ENCODE data around the gene ZHX3.

DNA sequence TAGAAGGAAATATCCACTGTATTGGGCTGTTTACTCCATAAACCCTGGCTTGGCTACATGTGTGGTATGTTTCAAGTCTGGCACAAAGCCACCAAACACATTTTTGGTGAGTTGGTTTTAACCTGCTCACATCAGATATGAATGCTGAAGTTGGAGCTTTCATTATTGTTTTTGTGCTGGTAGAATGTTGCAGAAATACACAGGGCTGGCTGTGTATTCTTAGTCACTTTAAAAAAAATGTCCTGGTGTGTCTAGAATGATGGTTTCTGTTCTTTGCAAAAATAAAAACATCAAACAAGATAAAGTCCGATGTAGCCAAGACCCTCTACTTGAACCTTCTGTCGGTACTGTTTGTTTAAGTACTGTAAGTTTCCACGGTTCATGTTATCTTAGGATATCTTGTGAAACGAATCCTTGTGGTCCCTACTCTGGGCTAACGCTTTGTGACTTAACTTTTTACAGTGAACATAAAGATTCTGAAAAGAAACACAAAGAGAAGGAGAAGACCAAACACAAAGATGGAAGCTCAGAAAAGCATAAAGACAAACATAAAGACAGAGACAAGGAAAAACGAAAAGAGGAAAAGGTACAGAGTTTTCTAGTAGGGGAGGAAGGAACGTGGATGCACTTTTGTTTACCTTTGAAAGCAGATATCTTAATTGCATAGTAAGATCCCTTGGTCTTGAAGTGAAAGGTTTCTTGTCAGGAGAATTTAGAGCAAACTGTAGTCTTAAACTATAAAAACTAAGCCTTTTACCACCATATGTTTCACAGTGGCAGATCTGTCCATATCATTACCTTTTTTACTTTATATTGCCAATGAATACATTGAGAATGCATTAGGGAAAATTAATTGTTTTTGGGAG is 47.3 kb downstream of the TOP1 start:
- PRO-cap = no peak
- RAMPAGE, long total RNA = start-site peak on the plus strand centred at position 472 of the sequence, 93 bp wide, 37 reads

DNA sequence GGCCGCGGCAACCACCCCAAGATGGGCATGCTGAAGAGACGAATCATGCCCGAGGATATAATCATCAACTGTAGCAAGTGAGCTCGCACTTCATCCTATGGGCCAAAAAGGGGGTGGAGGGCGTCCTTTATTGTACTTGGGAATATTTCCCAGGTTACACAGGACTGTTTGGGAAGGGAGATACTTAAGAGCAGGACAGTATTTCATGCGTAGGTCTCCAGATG is 37.3 kb upstream of the PLCG1 start:
- PRO-cap = no peak
- RAMPAGE, long total RNA = no peak

DNA sequence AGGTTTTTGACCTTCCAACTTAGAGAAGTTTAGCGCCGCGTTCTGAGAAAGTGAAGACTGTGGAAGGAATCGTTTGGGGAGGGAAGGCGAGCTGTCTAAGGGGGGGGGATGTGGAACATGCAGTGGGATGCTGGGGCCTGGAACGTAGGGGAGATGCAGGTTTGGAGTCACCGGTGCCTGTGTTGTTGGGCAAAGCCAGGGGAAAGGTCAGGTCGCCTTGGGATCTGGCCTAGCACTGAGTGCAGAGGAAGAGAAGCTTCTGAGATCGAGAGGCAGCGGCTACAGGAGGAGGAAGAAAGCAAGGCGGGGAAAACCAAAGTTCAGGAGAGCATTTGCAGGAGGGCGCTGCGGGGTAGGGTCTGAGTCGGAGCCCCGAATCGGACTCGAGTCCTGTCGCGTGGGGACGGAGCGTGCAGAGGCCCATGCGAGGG is 1.1 kb upstream of the PLCG1 start:
- PRO-cap = no peak
- RAMPAGE, long total RNA = no peak

DNA sequence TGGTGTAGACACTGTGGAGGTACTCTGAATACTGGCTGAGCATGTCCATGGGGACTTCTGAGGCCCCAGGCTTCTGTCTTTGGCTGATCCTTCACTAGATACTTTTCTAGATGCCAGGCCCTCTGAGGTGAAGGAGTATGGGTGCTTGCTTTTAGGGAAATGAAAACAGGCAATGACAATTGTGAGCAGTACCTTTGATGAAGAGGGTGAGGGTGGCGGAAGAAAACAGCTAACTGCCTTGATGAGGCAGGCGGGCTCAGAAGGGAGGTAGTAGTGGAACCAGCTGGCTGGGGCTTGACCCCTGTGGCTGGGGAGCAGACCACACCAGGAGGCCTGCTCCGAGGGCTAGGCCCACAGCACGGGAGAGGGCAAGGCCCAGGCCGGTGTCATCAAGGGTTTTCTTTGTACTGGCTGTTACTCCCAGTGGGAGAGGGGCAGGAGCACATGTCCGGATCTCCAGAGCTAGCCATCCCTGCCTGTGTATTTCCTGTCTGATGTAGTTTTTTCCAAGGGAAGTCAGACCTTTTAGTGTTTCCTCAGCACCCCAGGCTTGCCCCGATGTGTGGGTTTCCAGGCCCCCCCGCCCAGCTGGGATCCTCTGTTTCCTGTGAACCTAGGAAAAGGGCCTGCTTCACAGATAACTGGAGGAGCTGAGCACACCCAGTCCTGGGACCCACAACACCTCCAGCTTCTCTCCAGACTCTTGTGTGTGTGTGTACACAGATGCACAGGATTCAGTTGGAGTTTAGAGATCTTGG is 4.0 kb downstream of the PLCG1 start:
- PRO-cap = unidirectional peak, minus-strand start at position 390 of the sequence; unidirectional peak, minus-strand start at position 409 of the sequence
- RAMPAGE, long total RNA = start-site peak on the plus strand centred at position 317 of the sequence, 451 bp wide, 5 reads

- PRO-cap = no peak
- RAMPAGE, long total RNA = no peak
Observed at GRCh38 chr20:41157496-41157899, 20.2 kb downstream of the PLCG1 start.

DNA sequence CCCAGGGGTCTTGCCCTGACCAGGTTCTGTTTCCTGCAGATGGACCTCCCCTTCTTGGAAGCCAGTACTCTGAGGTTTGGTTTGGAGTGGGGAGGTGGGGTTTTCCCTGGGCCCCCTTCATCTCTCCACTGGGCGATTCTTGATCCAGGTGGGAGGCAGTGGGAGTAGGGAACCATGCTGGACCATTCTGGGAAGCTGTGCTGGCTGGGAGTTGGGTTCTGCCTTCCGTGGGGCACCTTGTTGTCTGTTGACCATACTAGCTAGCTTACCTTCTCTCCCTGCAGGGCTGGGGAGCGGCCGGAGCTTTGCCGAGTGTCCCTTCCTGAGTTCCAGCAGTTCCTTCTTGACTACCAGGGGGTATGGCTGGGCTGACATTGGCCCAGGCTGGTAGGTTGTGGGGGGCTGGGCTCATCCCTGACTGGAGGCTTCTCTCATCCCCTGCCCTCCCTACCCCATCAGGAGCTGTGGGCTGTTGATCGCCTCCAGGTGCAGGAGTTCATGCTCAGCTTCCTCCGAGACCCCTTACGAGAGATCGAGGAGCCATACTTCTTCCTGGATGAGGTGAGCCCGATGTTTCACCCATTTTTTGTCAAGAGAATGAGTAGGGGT is 25.7 kb downstream of the PLCG1 start:
- PRO-cap = no peak
- RAMPAGE, long total RNA = no peak

GRCh38 chr20:41247926-41248641 is 69.4 kb downstream of the ZHX3 start:
- PRO-cap = no peak
- RAMPAGE, long total RNA = start-site peak on the minus strand at chr20:41248164-41248291, 7 reads

DNA sequence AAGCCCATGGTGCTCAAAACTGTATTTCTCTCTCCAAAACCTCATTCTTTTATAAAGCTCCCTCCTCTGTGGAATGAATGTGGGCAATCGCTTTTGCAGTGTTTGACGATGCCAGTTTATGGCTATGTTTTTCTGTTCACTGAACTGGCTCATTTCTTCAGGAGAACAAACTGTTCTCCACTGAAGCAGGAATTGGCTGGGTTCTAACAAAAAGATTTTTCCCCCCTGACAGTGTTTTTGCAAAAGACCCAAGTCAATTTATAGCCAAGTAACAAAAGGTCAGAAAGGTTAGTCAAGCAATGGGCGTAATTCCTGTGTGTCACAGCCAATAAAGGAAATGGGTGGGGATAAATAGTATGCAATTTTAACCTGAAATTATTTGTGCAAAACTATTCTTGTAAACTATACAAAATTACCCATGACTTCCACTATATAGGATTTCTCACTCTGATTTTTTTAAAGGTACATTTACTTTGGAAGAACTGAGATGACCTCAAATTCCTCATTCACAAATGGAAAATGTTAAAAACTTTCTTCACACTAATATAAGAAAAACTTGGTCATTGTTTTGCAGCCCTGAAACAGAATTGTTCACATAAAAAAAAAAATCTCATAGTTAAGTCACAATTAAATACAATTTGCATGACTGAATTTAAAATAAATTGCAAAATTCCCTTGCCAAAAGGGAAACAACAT is 68.7 kb downstream of the ZHX3 start:
- PRO-cap = unidirectional peak, minus-strand start at position 75 of the sequence; unidirectional peak, minus-strand start at position 182 of the sequence
- RAMPAGE, long total RNA = start-site peak on the minus strand centred at position 236 of the sequence, 171 bp wide, 5 reads

DNA sequence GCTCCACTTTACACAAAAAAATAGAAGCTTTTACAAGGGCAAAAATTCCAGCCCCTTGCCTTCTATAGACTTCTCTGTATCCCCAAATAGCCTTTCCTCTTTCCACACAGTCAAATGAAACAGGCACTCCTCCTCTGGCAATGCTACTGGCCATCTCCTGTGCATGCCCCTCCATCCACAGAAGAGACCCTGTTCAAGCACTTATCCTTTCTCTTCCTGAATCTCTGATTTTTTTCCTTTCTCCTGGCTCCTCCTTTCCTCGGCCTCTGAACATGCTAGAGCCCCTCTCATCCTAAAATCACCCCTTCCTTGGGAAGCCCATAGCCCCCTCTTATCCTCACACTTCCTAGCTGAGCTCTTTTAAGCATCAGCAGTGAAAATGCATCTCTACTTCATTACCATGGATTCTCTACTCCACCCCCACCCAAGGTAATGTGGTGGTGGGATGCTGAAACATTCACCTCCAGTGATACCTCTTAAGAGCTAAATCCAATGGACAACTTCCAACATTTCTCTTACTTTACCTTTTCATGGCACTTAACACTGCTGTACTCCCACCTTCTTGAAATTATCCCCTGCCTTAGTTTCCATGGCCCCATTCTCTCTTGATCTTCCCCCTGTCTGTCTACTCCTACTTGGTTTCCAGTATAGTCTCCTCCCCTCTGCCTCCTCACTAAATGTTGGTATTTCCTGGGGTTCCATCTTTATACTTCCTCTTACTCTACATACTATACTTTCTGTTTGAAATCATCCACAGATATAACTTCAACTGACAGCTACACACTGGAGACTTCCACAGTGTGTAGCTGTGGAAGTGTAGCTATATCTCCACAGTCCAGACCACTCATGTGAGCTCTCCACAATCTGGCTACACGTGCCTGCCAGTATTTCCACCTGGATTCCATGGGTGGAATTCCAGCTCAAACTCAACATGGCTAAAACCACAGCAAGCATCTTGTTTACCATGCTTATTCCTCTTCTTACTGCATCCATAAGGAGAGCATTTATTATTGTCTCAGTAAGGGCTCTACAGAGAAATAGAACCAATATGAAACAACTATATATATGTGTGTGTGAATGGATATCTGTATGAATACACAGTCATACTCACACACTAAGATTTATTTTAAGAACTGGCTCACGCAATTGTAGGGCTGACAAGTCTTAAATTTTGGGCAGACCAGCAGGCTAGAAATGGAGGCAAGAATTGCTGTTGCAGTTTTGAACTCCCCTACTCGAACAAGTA is 13.6 kb downstream of the ZHX3 start:
- PRO-cap = no peak
- RAMPAGE, long total RNA = start-site peak on the minus strand centred at position 830 of the sequence, 82 bp wide, 8 reads

DNA sequence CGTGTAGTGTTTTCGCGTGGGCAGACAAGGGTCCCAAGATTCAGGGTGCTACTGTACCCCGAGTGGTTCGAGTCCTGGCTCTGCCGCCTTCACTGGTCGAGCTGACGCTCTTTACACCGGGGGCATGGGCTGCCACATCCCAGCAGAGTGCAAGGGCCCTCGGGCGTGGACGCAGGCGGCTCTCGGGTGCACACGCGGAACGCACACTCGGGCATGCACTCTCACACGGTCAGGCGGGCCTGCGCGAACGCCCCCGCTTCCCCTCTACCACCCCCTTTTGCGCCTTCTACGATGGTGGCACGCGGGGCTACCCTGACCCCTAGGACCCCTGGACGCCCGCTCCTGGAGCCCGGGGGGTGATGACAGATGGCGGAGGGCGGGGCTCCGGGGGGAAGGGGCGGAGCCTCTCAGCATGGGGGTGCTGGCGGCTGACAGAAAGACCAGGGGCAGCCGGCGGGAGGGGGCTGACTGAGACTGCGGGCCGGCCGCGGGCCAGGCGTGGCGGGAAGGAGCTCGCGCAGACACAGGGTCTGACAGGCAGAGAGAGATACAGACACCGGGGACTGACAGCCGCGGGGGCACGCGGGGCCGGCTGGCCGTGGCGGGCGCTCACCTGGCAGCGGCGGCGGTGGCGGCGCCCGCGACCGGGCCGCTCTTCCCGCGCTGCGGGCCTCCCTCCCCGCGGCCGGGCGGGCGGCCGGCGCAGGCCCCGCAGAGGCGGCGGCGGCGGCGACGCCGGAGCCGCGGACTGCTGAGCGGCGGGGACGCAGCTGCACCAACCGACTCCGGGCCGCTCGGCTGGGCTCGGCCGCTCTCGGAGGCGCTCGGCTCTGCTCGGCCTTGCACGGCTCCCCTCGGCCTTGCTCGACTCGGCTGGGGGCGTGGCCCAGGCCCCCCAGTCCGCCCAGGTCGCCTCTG is at the start of gene ZHX3:
Gene ZHX3, minus strand, starts transcription at position 836 of the 918 bp plus-strand sequence.
- PRO-cap = bidirectional peak, plus-strand start at position 218 of the sequence, minus-strand start at position 184 of the sequence; bidirectional peak, plus-strand start at position 467 of the sequence, minus-strand start at position 334 of the sequence; bidirectional peak, plus-strand start outside the sequence, minus-strand start at position 750 of the sequence
- RAMPAGE, long total RNA = start-site peak on the minus strand centred at position 278 of the sequence, 181 bp wide, 16 reads

DNA sequence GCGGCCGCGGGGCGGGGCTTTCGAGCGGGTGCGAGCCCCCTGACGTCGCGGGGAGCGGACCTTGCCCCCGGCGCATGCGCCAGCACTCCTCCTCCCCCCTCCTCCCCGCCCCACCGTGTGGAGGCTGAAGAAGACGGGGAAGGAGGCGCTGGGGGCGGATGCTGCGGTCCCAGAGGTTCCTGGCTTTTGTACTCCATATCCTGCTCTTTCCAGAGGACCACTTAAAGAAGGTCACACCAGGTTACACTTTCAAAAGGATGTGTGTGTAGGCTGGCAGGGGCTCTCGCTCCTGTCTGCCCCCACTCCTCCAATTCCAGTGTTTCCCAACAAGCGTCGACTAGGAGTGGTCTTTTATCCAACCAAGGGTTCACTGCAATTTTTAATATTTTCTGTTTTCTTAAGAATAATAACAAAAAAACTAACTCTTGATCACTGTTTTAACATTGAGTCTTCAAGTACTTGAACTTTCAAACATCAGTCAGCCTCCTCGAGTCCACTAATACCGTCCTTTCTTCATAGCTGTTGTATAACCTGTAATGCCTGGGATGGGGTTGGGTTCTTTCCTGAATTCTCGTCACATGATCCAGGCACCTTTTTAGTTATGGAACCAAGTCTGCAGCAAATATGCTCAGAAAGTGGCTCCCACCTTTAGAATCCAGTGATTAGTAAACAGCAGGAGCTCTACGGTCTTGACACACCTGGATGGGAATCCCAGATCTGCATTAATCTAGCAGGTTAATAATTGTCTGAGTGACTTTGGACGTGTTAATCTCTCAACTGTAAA is 475 bp upstream of the ZHX3 start:
- PRO-cap = bidirectional peak, plus-strand start at position 118 of the sequence, minus-strand start outside the sequence
- RAMPAGE, long total RNA = no peak

DNA sequence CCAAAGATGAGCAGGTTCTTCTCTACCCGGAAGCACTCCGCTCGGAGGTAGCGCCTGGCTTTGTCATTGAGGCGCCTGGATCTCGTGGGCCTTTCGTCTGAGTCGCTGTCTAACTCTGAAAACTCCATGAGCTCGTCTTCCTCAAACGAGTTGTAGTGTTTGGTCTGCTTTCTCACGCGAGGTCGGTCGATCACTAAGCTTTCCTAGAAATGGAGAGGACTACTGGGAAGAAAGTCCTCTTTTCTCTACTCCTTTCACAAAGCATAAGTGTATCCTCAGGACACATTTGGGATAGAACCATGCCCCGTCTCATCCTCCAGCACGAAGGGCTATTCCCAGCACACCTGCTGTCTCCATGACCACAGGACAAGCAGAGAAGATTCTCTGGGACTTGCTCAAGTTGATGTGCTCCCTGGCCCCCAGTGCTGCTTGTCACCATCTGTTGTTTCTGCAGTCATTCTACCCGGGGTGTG is 86.2 kb upstream of the EMILIN3 start:
- PRO-cap = no peak
- RAMPAGE, long total RNA = no peak

DNA sequence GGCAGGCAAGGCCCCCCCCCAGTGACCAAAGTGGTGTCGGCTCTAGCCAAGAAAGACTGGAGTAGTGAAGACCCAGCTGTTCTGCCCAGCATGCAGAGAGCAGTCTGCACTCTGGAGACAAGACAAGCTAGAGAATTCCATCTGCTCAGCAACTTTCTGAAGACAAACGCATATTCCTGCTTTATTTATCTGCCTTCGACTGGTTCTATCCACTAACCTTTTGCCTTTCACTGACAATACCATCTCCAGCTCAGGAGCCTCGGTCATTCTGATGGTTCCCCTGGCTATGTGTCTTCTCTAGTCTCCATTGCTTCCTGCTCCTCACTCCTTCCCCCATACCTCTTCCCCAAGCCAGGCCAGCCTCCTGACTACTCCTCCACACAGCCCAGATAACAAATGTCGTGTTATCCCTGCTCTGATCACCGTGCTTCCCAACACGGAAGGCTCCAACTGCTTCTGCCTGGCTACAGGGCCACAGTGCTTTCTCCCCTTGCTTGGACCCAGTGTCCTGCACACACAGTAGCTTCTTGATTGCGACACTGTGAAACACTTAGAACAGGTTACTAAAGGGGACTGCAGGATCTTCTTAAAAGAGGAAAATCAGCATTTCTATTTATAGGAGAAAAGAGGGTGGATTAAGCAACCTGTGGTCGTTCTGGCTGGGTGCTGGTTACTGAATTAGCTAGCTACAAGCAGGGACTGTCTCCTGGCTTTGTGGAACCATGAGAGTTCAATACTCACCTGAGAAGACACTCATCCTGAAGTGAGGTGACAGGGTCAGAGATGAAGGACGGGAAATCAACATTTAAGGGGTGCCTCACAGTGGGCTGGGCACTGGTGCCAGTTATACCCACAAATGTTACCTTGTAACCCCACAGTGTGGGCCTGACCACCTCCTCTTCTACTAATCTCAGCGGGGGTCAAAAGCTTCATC is 86.9 kb upstream of the EMILIN3 start:
- PRO-cap = no peak
- RAMPAGE, long total RNA = no peak

- PRO-cap = no peak
- RAMPAGE, long total RNA = no peak
Observed at GRCh38 chr20:41470189-41470933, 103.7 kb upstream of the EMILIN3 start.

DNA sequence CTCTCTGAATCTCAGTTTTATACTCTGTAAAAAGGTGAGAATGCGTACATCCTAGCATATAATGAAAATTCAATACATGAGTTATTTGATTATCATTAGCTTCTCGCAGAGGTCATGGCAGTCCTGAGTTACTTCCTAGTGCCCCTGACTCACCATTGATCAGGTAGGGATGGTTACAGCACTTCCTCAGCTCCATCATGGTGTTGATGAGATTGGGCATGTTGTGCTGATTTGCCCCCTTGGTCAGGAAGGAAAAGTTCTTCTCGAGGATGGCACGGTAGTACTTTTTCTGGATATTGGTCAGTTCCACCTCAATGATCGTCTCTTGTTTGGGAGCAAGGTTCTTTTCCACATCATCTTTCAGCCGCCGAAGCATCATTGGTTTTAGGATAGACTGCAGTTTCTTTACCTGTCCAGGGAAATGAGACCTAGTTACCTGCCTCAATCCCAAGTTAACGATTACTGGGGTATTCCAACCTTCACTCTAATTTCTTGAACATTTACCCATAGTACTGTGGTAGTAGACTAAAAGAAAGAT is 117.7 kb upstream of the EMILIN3 start:
- PRO-cap = no peak
- RAMPAGE, long total RNA = no peak

GRCh38 chr20:41559519-41560174 is 58.5 kb downstream of the CHD6 start:
- PRO-cap = no peak
- RAMPAGE, long total RNA = no peak

- PRO-cap = no peak
- RAMPAGE, long total RNA = no peak
Observed at GRCh38 chr20:41617900-41618215, 319 bp downstream of the CHD6 start.

DNA sequence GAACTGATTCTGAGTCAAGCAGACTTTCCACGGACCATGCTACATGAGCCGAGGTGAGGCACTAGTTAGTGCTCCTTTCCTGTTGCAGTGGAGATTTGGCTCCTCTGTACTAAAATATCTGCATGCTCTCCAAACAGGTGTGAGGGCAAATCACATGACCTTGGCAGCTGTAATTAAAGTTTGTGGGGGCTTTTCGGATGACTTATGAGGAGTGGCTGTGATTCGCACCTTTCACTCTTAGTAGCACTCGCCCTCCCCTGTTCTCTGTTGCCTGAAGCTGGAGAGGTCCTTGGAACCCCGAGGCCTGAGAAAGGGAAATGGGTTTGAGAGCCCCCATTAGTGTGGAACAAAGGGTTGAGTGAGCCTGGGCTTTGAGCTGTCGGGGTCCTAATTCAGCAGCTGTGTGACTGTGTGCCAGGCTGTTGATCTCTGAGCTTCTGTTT is 16.0 kb downstream of the GTSF1L start:
- PRO-cap = no peak
- RAMPAGE, long total RNA = no peak

- PRO-cap = unidirectional peak, minus-strand start at chr20:43849968
- RAMPAGE, long total RNA = no peak
Observed at GRCh38 chr20:43849758-43850449, 64.7 kb upstream of the TOX2 start.

- PRO-cap = no peak
- RAMPAGE, long total RNA = no peak
Observed at GRCh38 chr20:43863936-43864397, 50.7 kb upstream of the TOX2 start.